Bile duct (tissue), 1 donor: ENCODE measurements around a stretch of chr17.

DNA sequence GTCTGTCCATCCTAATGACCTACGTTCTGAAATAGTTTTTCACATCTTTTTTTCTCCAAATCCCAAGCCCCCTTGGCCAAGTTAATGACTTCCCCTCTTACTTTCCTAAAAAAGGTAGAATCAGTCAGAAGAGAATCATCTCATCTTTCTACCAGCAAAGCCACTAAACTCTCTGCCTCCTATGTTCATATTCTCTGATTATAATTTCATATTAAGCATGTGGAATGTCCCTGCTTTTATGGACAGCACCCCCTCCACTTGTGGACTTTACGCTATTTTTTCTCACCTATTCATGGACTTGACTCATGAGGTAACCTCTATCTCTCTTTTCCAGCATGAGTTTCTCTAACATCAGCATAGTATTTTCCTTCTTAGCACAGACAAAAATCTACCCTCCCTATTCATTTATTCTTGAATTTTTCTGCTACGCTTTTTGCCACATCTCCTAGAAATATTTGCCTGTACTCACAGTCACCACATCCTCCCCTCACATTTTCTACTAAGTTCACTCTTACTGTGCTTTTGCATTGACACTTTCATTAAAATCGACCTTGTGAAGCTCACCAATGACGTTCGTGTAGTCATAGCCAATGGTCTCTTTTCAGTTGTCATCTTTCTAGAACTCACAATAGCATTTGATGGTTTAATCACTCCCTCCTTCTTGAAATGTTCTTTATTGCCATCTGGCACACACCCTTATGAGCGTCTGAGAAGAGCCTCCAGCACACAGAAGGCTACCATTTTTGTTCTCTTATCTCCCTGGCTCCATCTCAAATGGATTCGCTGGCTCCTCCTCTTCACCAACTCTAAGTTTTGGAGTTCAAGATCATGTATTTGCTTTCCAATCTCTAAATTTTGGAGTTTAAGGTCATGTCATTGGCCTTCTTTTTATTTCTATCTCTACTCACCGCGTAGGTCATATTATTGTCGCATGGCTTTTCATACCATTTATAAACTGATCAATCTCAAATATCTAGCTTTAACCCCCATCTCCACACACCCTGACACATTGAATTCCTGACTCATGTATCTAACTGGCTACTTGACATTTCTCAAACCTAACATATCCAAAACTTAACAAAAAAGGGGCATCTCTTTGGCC lies 39.7 kb upstream of the ABCA8 start:
- PRO-cap: no peak

- PRO-cap: no peak
Measured at GRCh38 chr17:69501908-69502617, 87.6 kb downstream of the MAP2K6 start.

GRCh38 chr17:71544873-71545375 lies 575.9 kb upstream of the SOX9 start:
- PRO-cap: unidirectional peak, minus-strand start at chr17:71545092

DNA sequence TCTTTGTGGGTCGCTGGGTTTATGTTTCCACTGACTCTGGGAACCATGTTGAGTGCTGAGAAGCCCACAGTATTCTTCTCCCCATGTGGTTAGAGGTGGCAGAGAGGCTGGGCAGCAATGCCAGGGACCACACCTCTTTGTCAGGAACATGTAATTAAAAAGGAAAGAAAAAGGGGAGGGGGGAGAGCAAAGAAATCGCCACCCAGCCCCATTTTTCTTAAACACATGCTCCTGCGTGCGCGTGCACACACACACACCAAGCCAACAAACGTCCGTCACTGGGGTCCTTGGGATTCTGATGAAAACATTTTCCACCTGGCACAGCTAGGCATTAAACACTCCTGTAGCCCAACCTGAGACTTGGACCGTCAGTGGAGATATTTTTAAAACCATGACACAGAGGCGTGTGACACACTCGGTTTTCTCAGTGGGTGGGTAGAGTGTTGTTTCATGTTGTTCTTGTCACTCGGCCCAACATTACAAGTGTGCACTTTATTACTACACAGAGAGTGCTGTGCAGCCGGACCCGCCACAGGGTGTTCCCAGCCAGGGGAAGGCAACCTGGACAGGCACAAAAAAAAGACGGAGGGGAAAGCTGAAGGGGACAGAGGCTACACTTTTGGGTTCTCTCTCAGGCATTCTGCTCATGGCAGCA lies 154.5 kb upstream of the SOX9 start:
- PRO-cap: no peak

DNA sequence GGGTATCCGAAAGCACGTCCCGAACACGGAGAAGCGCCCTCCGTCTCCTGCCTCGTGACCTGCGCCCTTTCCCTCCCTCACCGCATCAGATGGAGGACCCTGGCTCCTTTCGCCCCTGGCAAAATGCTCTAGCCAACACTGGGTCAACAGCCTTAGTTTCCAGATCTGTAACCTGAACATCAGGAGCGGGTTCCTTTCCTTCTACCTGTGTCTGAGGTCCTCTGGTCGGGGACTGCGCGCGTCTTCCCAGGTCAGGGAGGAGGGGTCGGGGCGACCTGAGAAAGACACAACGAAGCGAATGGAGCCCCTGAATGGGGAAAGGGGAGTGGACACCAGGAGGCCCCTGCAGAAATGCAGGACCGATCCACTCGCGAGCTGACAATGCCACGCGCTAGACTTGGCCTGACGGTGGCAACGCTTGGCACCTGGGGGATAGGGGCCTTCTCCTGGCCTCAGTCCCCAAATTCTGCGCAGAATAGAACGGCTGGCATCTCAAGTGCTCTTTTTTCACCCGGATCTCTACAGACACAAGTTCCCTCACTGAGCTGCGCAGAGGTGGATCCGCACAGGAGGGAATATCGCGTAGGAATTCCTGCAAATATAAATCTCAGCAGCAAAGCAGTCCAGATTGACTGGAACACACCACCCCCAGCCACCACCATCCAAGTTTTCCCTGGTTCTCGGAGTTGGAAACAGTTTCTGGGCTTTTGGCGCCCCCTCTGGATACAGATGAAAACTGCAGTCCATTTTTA lies 2.6 kb upstream of the SOX9 start:
- PRO-cap: unidirectional peak, minus-strand start at position 577 of the sequence

DNA sequence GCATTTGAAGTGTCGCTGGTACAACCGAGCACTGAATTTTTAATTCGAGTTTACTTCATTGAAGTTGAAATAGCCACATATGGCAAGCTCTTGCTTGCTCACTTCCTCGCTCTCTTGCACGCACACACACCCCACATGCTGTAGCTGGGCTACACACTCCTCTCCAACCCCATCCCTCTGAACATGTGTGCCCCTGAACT lies 216.8 kb downstream of the SOX9 start:
- PRO-cap: no peak

DNA sequence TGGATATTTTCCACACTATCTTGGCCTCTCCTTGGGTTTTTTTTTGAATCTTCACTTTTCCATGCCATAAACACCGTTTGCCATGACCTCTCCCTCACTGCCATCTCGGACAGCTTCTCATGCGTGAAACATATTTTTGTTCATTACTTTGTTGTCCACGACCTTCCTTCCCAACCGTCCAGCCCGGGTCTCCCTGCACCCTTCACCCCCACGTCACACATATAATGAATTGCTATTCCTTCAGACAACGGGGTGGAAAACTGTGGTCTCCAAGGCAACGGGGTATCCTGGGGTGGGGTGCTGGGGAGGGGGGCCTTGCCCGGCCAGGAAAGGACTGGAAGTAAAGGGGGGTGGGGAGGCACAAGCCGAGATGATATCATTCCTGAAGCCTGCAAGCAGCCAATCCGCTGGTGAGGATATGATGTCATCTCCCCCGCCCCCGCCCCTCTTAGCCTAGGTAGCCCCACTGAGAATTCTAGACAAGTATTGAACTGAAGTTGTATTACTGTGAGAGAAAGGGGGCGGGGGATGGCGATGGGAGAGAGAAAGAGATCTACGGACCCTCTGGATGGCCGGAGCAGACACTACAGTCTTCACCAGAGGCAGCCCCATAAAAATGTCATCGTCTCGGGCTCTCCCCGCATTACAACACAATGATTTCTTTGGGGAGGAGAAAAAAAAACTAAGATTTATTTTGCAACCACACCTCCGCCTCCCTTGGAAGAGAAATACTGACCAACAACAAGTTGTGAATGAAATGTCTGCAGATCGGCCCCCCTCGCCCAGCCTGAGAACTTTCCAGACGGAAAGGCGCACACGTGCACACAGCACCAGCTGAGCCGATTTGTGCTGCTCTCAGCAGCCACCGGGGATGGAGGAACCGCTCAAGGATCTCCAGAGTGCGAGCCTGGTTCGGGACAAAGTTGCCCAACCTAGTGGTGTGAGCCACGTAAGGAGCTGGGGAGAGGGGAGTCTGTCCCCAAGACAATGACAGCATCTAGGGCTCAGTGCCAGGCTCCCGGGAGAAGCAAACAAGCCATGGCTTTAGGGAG lies 221.9 kb downstream of the SOX9 start:
- PRO-cap: no peak

DNA sequence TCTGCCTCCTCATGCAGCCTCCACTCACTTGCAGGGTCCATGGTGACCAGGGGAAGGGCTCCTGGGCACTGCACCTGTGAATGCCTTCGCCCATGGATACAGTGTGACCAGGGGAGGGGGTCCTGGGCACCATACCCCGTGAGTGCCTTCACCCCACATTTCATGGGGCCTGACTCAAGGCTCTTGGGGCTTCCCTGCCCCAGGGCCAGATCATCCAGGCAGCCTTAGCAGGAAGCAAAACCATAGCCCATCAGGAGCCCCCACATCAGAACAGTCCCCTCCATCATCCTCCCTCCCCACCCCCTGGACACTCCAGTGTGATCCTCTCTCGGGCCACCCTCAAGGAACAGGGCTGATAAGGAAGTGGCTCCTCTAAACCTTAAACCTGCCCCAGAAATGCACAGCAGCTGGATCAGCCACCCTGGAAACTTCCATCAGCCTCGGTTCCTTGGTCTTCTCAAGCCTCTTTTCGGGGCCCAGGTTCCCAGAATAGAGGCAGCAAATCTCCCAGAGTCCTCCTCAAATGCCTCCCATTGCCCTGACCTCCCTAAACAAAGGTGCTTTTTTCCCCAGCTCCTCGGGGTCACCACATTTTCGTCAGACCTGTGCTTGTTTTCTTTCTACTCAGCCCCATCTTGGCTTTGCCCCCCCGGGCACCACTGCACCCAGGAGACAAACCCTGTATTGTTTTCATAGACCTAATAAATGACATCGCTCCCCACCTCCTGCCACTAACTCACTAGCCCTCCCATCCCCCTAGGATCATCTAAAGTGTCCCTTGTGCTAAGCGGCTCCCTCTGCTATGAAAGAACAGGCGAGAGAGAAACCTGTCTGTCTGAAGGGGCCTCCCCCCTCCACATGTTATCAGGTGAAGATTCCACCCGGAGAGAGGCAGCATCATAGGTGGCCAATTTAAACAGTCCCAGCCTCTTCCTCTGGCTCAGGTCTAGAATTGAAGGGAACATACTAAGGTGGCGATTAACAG lies 450.9 kb downstream of the SOX9 start:
- PRO-cap: no peak

DNA sequence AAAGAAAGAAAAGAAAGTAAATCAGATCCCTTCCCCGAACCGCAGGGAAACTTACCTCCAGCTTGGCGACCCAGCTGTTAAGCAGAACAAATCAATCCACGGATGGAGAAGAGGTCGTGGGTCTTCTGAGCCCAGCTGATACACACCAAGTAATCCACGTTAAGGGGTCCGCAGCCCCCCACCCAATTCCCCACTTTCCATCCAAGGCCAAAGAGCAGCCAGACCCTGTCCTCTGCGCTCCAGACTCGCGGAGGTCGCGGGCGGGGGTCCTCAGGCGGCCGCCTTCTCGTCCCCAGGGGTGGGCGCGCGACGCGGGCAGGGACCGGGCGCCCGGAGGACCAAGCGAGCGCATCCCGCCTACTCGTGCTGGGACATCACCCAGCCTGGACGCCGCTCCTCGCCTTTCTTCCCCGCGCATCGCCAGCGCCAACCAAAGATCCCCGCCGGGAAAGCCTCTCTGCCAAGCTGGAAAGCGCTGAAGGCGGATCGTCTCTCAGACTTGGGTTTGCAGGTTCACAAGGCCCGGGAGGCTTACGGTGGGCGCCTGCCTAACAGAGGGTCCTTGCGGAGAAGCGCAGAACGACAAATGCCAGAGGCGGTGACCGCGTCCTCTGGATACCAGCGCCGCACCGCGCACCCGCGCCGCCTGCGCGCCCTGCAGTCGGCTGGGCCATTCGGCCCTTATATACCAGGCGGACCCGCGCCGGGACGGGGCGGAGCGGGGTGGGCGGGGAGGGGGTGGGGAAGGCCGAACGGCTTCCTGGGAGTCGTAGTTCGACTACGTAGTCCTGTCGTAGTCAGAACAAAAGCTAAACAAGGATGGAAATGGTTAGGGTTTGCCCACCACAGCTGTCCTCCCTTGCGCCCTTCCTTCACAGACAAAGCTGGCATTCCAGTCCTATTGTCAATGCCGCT lies 471.6 kb downstream of the SOX9 start:
- PRO-cap: bidirectional peak, plus-strand start at position 575 of the sequence, minus-strand start at position 657 of the sequence

GRCh38 chr17:72617735-72618910 lies 474.4 kb downstream of the SLC39A11 start:
- PRO-cap: bidirectional peak, plus-strand start at chr17:72618332, minus-strand start at chr17:72618196

- PRO-cap: bidirectional peak, plus-strand start at chr17:72634763, minus-strand start at chr17:72634749
Measured at GRCh38 chr17:72634470-72634904, 458.0 kb downstream of the SLC39A11 start.

GRCh38 chr17:72661249-72661664 lies 431.2 kb downstream of the SLC39A11 start:
- PRO-cap: unidirectional peak, minus-strand start at chr17:72661545

DNA sequence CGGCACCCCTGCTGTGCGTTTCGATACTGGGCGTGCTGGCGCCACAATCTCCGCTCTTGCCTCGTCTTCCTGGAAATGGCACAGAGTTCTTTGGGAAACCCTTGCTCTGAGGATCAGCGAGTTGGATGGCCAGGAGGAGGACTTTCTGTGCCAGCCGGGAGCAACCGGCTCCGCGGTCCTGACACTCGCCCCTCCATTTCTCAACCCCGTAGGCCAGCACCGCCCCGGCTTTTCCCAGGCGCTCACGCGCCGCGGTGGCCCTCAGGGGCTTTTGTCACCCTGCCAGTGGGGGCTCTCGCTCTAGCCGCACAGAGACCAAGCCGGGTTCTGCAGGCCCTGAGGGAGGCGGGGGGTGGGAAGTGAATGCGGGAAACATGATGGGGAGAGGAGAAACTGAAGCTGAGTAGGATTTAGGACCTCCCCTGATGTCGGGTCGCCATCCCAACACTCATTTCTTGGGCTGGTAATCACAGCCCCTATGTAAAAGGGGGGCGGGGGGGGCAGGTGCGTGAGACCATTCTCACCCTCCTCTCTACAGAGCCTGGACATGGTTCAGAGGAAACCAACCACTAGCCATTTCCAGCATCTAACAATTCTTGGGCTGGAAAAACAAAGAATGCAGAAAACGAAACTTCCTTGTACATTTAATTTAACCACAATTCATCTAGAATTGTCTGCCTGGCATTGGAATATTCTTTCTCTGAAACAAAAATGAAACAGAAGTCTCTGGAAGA lies 1.3 kb downstream of the SSTR2 start:
- PRO-cap: no peak

DNA sequence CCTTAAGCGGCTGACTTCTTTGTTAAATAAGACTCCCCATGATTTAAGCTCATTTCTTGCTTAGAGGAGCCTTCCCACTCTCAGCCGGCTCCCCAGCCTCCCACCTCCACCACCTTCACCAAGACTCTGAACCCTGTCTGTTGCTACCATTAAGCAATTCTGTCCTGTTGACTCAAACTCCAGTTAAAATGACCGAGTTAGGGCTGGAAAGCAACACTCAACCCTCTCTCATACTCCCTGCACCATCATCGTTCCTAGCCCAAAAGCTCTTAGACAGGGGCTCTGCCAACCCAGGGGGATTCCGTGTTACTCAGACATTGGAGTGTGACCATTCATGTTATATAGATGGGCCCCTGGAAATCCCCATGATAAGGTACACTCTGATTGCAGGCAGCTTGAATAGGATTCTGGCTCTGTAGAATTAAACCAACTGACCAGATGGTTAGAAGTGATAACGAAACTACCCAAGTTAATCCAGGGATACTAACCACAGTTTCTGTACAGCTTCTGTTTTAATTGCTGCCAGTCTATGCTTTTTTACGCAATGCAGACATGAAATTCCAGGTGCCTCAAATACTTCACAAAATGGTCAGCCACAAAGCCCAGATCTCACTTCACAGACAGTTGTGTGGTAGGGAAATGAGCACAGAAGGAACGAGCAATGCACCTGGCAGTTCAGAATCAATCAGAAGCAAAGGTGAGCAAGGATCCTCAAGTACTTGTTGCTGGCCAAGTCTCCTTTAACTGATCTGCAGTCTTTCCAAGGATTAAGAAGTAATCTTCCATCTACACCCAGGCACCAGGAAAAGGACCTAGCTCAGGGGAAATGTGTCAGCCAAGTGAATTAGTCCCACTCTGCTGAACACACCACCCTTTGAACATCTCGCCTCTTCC lies 2.1 kb downstream of the SSTR2 start:
- PRO-cap: no peak

GRCh38 chr17:73278162-73278819 lies 16.6 kb upstream of the CPSF4L start:
- PRO-cap: no peak

GRCh38 chr17:73281846-73282494 lies 20.3 kb upstream of the CPSF4L start:
- PRO-cap: no peak

GRCh38 chr17:73323878-73324347 lies 12.1 kb upstream of the CDC42EP4 start:
- PRO-cap: unidirectional peak, minus-strand start at chr17:73324160

- PRO-cap: unidirectional peak, minus-strand start at chr17:73643695
Measured at GRCh38 chr17:73643547-73644156, 593 bp downstream of the SDK2 start.

- PRO-cap: no peak
Measured at GRCh38 chr17:73777422-73777710, 133.1 kb upstream of the SDK2 start.

- PRO-cap: no peak
Measured at GRCh38 chr17:73827654-73828391, 183.6 kb upstream of the SDK2 start.